ENCODE measurements around the genes IRF2BPL, SLIRP, SNW1 and DIO2.

GRCh38 chr14:76837500-76837996 lies 11.3 kb downstream of the LRRC74A start:
- PRO-cap: no peak

- PRO-cap: no peak
These were observed 88.7 kb downstream of the IRF2BPL start for GRCh38 chr14:76939852-76940164.

DNA sequence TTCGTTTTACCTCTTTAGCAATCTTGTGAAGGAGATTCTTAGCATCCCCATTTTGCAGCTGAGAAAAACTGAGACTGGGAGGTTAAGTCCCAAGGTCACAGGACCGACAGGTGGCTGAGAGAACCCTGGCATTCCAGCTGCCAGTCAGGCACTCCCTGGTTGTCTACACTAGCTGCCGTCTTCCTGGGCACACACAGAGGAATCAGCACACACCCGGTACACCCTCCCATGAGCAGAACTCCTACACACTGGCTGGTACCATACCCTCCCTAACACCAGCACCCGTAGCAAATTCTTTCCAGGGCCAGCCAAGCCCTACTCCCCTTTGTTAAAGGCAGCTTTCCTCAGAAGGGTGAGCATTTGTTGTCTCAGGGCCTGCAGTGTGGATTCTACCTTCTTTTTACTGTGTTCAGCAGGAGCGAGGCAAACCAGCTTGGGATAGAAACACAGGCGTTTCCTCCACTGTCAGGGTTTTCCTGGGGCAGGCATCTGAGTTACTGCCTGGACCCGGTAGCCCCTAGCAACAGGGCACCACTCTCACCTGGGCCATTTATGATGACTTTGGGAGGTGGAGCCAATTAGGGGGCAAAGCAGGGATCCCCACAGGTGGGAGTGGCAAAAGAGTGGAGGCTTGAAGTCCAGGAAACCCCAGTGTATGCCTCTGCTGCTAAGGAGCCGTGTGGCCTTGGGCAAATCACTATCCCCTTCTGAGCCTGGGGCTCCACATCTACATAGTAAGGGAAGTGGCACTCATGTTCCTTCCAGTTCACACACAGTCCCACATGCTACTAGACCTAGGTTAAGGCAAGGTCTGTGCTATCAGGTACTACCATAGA lies 70.1 kb downstream of the IRF2BPL start:
- PRO-cap: no peak

GRCh38 chr14:77028231-77029167 lies at the start of gene IRF2BPL:
Gene IRF2BPL (minus strand): TSS chr14:77028708.
- PRO-cap: unidirectional peak, minus-strand start at chr14:77028404; unidirectional peak, minus-strand start at chr14:77028470; bidirectional peak, plus-strand start at chr14:77028916, minus-strand start at chr14:77028699

- PRO-cap: no peak
These were observed 14.4 kb downstream of the POMT2 start for GRCh38 chr14:77305999-77307018.

- PRO-cap: no peak
These were observed 660 bp downstream of the POMT2 start for GRCh38 chr14:77320051-77320394.

DNA sequence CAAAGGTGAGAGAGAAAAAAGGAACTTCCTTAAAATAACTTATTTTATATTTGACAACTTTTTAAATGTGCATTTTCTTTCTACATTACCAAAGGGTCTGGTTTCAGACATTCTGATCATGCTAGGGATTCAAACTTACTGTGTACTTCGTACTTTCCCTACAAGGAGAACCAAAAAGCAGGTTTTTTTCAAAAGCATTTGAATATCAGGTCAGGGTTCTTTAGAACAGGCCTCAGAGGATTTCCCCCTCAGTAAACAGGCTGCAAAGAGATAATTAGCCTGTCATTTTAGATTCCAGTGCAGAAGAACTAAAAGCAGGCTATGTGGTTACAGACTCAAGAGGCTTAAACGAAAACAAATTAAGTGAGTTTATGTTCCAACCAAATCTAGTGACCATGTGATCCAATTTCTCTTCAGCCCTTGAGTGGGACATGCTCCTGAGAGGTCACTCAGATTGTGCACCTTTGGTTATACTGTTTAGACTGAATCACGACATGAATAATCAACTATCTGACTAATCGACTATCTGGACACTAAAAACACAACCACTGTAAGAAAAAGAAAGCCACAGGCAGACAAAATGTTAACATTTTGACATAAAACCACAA lies 4.6 kb downstream of the TMED8 start:
- PRO-cap: no peak

DNA sequence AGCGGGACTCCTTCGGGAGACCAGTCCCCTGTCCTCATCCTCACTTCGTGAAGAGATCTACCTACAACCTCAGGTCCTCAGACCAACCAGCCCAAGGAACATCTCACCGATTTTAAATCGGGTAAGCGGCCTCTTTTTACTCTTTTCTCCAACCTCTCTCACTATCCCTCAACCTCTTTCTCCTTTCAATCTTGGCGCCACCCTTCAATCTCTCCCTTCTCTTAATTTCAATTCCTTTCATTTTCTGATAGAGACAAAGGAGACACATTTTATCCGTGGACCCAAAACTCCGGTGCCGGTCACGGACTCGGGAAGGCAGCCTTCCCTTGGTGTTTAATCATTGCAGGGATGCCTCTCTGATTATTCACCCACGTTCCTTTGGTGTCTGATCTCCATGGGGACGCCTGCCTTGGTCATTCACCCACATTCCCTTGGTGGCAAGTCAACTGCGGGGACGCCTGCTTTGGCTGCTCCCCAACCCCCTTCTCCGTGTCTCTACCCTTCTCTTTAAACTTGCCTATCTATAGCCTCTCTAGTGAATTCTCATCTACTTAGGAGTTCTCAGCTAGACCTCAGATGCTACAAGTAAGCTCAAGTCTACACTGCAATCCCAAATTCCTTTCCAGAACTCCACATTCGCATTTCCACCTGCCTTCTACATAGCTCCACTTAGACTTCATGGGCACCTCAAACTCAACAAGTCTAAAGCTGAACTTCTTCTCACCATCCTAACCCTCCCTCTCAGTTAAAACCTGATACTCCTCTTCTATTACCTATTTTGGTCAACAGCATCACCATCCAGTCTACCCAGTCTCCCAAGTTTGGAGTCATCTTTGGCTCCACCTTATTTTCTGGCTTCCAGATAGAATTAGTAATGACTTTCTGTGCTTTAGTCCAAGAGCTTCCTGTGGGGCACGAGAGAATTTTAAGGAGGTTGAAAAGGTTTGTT lies 14.6 kb downstream of the SPTLC2 start:
- PRO-cap: no peak

DNA sequence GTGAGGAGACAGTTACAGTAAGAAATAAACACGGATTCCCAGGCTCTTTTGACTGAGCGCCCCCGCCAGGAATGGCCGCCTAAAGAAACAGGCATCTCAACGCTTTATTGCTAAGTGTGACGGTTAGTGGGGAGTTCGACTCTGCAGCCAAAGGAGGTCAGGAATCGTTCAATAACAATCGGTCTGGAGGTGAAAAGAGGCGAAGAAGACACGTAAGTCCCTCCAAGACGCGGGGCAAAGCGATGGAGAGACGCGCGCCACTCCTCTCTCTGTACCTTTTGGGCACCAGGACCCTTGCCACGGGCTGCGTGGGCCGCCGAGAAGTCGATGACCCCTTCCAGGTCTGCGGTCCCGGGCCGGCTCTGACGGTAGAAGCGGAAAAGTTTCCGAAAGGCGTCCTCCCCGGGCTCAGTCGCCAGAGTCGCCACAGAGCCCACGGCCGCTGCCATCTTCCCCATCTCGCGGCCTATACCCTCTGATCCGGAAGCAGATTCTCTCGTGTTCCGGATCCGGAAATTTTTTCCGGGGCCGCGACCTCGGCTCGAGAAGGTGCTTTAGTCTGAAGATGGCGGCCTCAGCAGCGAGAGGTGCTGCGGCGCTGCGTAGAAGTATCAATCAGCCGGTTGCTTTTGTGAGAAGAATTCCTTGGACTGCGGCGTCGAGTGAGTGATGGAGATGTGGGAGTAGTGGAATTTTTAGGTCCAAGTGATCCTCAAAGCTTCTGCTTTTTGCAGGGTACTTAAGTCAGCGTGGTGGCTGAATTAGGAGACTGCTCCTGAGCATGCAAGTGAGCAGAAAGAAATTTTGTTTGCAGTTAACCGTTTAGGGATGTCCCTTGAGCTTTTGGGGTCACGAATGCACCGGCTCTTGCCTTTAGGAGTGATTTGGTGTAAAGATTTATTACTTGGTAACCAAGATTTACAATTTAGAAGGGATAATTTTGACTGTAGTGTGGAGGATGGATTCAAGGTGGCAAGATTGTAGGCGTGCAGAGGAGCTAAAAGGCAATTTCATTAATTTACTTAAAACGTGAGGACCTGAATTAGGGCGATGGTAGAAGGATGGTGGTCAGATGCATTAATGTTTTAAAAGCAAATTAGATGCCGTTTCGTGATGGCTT lies at the start of gene SLIRP:
Gene SLIRP (plus strand): TSS at position 557 of the 1,120 bp plus-strand sequence.
- PRO-cap: bidirectional peak, plus-strand start at position 557 of the sequence, minus-strand start at position 468 of the sequence

DNA sequence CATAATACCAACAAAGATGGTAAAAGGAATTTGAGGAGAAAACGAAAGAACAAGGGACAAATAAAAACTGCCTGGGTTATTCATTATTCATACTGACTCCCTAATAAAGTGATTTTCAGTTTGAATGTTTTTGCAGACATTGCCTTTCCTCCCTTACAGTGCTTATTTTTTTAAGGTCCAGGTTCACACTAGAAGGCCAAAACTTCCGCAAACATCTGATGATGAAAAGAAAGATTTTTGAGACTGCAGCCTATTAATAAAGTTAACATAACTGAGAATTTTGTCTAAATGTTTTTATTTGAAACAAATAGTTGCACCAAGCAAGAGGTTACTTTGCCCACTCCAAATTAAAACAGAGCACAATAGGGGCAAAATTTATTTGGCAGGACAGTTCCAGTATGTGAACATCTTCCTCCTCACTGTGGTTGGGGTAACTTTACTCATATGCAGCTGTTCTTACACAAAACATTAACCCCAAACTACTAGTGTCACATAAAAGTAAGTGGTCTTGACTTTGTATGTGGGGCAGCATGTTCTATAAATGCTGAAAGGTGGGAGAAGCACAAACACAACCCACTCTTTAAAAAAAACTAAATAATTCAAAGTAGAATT lies 9.5 kb downstream of the SLIRP start:
- PRO-cap: no peak

- PRO-cap: bidirectional peak, plus-strand start at chr14:77760798, minus-strand start at chr14:77760761; unidirectional peak, minus-strand start at chr14:77761142
These were observed at the start of gene SNW1 for GRCh38 chr14:77760328-77761405. Gene SNW1 (minus strand): TSS chr14:77761156.

DNA sequence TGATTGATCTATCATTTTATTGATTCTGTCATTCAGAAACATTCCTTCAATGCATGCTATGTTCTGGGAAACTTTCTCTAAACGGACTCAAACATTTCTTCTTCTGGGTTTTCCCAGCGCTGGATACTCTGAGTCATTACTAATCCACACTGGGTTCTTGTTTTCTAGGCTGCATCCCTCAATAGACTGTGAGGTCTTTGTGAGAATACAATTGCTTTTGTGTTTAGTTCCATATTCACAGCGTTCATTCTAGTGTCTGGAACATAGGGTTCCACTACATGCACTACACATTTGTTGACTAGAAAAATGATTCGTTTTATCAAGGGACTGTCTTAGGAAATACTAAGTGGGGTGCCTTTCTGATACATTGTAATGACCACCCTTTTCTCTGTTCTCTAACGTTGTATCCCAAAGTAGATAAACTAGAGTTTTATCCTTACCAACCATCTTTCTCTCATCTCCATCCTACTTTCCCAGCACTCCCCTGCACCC lies 878.7 kb downstream of the DIO2 start:
- PRO-cap: no peak

DNA sequence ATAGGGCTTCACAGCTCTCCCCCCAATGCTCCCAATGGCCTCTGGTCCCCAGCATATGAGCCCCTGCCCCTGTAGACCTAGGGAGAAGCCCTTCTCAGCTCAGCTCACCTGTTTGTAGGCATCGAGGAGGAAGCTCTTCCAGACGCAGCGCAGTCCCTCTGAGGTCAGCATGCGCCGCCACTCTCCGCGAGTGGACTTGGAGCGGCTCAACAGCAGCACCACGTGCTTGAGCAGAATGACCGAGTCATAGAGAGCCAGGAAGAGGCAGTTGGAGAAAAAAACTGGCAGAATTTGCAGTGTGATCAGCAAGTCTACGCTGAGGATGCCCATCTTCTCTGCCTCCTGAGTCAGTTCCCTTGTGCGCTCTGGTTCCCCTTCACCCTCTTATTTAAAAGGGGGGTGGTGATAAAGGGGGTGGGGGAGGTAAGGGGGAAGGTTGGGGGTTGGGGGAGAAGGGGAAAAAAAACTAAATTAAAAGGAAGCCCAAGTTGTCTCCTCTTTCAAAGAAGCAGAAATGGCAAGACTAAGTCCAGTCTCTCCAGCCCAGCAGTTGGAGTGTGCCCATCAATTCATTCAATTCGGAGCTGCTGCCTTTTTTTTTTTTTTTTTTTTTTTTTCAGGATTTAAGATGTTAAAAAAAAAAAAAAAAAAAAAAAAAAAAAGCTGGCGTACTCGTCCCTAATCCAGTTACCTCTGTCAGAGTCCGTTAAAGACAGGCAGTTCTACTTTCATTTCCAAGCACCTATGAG lies at the start of gene DIO2:
Gene DIO2 (minus strand): TSS at position 362 of the 749 bp plus-strand sequence.
- PRO-cap: bidirectional peak, plus-strand start at position 287 of the sequence, minus-strand start at position 171 of the sequence

DNA sequence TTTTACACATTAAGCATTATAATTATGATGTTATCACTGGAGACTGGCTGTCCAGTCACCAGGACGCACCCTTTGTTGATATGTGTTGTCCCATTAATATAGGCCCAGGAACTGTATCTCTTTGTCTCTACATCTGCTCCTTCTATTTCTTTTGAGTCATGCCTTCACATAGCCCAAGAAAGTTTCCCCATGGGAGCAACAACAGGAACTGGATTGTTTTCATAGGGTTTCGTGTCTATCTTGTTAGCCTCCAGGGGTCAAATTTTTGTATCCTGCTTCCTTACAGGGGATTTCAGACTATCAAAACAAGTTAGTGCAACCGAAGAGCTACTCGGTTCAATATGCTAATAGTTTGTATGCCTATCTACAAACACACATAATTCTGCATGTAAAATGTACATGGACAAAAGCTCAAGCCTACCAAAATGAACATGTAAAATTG lies 99.7 kb upstream of the DIO2 start:
- PRO-cap: no peak

GRCh38 chr14:80387335-80388064 lies 176.2 kb upstream of the DIO2 start:
- PRO-cap: no peak

DNA sequence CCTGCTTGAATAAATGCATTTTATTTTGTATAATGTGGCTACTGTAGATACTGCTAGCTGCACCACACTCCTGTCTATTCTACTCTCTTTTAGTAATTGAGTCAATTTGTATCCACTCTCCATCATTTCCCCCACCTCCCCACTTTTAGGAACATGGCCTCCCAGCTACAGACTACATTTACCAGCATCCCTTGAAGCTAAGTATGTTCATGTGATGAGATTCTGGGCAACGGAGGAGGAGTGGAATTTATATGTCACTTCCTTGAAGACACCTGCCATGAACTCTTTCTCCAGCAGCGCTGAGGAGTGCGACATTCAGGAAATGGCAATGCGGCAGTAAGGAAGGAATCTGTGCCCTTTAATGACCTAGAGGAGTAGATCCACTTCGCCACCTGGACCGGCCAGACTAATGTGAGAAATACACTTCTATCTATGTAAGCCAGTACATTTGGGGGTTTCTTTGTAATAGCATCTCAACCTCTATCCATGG lies 243.7 kb upstream of the DIO2 start:
- PRO-cap: no peak

GRCh38 chr14:80996198-80996721 lies 40.8 kb downstream of the TSHR start:
- PRO-cap: no peak

- PRO-cap: no peak
These were observed 70.9 kb downstream of the TSHR start for GRCh38 chr14:81026368-81026719.

DNA sequence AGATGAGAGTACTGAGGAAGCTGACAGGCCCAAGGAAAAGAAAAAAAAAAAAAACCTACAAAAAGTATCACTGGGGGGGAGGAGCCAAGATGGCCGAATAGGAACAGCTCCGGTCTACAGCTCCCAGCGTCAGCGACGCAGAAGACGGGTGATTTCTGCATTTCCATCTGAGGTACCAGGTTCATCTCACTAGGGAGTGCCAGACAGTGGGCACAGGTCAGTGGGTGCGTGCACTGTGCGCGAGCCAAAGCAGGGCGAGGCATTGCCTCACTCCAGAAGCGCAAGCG lies 106.7 kb downstream of the GTF2A1 start:
- PRO-cap: no peak

- PRO-cap: no peak
These were observed 55.6 kb downstream of the GTF2A1 start for GRCh38 chr14:81165168-81165534.